Heart left ventricle (tissue), 7 donors: ENCODE measurements around a stretch of chr3.

DNA sequence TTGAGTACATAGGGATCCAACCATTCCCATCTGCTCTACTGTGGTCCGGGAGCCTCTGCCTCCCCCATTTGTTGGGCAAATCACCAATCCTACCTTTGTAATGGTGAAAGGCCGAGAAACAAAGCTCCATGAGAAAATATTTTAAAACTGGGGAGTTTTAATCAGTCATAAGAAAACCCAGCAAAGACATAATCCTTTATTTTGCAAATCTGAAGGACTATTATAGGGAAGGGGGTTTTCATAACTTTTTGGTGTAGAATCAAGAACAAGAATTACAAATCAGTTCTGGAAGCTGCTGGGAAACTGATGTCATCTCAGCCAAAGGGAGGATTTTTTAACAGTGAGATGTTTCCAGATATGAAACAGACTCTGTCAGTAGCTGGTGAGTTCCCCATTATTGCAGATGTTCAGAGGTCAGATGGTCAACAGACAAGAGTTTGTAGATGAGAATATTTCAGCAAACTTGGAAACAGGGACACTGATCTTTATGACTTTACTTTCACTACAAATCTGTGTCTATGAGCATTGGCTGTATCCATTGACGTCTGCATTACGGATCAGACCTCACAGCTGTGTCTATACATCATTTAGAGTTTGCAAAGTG lies 72.0 kb upstream of the LPP start:
- PRO-cap, 6 experiments: no peak in any of the 6 experiments
- RAMPAGE, long total RNA, 2 experiments: no peak in any of the 2 experiments
- RRBS: no CpG with 5 or more reads among the region's 4 CpGs

DNA sequence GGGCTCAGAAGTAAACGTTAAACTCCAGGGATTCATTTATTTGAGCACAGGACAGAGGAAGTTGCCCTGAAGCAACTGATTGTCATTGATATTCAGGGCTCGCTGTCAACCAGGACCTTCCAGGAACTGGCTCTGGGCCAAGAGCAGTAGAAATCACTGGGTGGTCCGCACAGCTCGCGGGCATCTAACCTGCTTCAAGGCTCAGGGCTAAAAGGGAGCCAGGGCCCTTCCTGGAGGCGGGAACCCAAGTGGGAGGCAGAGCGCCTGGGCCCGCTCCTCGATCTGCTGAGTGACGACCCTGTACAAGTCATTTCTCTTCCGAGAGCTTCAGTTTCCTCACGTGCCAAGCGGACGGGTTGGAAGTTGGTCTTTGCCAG lies 994 bp upstream of the LPP start:
- PRO-cap, 6 experiments: peak in 4 of 6 experiments; most common plus-strand start position 47 of the sequence (in 3); most common minus-strand start position 287 of the sequence (in 2)
- RAMPAGE, long total RNA, 2 experiments: no peak in any of the 2 experiments
- RRBS: no CpG with 5 or more reads among the region's 14 CpGs

DNA sequence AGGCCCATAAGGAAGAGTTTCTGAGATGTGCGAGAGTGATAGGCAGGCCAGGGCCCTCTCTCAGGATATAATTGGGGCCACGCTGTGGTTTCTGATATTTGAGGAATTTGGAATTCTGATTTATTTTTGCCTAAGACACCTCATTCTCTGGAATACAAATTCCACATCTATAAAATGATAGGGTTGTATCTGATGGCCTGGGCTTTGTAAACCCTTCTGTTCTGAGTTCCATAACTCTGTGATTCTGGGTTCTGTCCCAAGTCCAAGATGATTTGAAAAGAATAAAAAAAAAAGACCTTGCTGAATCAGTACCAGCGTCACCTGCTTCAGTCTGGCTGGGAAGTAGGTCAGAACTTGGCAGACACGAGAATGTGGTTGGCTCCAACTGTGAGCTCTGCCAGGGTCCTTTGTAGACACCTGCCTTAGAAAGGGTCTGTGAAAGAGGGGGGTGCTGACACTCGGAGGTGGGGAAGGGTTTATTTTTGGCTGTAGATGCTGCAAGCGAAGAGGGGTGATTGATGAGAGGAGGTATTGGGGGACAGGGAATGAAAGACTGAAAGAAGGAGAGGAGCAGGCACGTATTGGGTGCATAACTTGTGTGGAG lies 35.5 kb downstream of the LPP start:
- PRO-cap, 6 experiments: peak in 1 of 6 experiments; most common plus-strand start position 369 of the sequence (in 1); most common minus-strand start position 240 of the sequence (in 1)
- RAMPAGE, long total RNA, 2 experiments: no peak in any of the 2 experiments
- RRBS: no CpG with 5 or more reads among the region's 7 CpGs

GRCh38 chr3:188262687-188263608 lies 109.0 kb downstream of the LPP start:
- PRO-cap, 6 experiments: peak in 4 of 6 experiments; most common plus-strand start chr3:188263070 (in 3); most common minus-strand start chr3:188262923 (in 2)
- RAMPAGE, long total RNA, 2 experiments: no peak in any of the 2 experiments
- RRBS: 5% methylated on average over 3 of the region's 12 CpGs

DNA sequence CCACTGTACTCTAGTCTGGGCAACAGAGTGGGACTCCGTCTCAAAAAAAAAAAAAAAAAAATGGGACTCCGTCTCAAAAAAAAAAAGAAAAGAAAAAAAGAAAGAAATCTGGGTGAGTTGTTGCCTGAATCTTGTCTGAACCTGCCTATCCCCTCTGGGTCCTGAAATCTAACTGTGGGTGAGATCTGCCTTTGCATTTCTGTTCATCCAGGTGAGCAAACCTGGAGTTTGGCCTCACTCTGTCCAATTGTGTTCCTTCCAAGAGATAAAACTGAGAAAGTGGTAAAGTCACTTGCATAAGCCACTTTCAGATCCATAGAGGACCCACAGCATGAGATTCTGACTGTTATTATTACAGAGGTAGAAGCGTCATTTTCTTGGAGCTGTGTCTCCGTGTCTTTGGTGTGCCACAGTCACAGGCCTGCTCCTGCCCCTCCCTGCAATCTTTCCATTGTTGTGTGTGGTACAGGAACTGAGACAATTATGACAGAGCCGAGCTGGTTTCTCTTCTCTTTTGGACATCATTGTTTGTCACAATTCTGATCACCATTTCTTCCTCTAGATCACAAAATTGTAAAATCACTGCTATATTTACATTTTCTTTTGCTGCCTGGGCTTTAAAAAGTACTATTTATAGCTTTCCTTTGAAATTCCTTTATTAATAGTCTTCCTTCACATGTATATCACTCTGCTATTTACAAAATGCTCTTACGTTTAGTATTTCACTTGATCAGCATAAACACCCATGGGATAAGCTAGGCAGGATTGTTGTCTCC lies 236.0 kb downstream of the LPP start:
- PRO-cap, 6 experiments: peak in 1 of 6 experiments; most common plus-strand start position 480 of the sequence (in 1); most common minus-strand start position 390 of the sequence (in 1)
- RAMPAGE, long total RNA, 2 experiments: no peak in any of the 2 experiments
- RRBS: no CpG with 5 or more reads among the region's 6 CpGs

- PRO-cap, 6 experiments: no peak in any of the 6 experiments
- RAMPAGE, long total RNA, 2 experiments: no peak in any of the 2 experiments
- RRBS: no CpG with 5 or more reads among the region's 6 CpGs
These were observed 414.8 kb downstream of the LPP start for GRCh38 chr3:188568750-188569220.

DNA sequence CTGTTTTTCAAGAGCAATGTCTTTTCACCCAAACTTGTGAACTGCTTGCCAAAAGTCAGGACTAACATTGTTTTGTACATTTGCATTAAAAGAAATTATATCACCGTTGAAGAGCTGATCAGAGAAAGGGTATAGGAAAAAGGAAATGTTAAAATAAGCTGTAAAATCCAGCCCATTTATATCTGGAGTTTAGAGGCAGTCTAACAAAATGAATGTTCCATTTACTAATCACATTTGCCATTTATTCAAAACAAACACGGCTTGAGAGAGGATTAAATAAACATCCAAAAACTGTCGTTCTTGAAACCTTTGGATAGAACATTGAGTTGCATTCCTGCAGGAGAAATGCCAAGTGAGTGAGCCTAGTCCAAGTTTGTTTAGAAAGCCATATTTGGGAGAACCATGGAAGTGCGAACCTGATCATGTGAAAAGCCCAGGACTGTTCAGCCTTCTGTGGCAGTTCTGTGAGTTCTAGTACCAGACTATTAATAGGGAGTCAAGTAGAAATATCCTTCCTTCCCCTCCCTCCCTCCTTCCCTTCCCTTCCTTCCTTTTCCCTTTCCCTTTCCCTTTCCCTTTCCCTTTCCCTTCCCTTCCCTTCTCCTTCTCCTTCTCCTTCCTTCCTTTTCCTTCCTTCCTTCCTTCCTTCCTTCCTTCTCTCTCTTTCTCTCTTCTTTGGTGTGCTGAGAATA lies 470.3 kb downstream of the LPP start:
- PRO-cap, 6 experiments: peak in 1 of 6 experiments; most common plus-strand start position 456 of the sequence (in 1); most common minus-strand start position 320 of the sequence (in 1)
- RAMPAGE, long total RNA, 2 experiments: no peak in any of the 2 experiments
- RRBS: no CpG with 5 or more reads among the region's 4 CpGs

DNA sequence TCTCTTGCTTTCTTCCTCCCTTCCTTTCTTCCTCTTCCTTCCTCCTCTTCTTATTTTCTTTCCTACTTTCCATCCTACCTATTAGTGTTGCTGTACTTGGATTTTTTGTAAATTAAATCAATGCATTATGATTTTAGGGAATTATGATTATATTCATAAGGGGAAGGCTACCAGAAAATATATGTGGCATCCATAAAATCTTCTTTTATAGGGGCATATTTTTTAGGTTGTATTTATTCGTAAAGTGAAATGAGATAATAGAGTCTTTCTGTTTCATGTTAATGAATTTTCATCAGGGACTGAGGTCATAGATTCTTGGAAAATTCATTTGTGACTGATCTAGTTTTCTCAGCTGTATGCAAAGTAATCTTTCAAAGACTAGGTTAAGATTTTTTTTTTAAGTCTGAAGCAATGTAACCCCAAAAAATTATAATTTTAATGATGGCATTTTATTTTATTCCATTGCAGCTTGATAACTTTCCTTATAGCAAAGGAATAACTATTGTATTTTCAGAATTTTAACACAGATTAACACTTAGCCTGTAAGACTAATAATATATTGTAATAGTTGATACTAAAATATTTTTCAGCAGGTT lies 292.4 kb upstream of the TPRG1 start:
- PRO-cap, 6 experiments: no peak in any of the 6 experiments
- RAMPAGE, long total RNA, 2 experiments: no peak in any of the 2 experiments
- RRBS: no CpG with 5 or more reads among the region's 1 CpG

DNA sequence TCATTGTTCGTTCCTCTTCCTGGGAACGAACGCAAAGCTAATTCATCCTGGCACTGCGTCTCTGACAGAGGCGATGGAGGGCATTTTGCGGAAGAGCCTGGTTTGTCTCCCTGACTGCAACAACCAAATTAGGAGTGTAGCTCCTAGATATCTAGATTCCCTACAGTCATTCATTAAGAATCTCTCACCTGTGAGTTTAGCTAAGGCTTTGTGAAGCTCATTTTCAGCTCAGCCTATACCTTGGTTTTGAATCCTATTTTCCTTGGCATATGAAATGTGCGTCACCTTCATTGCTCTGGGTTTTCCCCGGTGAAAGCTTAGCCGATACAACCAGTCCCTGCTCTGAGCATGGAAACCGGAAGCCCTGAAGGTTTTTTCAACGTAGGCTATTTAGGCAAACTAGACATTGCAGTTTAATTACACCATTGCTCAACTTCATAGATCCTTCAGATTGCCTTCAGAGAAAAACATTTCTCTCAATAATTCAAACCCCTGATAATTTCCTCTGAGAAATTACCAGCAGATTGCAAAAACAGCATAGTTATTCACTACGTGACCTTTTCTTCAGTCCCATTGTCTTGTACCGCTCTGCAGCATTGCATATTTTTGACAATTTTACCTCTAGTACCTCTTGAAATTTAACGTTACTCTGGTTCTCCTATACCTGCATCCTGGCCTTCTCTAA lies 206.8 kb upstream of the TPRG1 start:
- PRO-cap, 6 experiments: no peak in any of the 6 experiments
- RAMPAGE, long total RNA, 2 experiments: no peak in any of the 2 experiments
- RRBS: 100% methylated on average over 2 of the region's 14 CpGs

DNA sequence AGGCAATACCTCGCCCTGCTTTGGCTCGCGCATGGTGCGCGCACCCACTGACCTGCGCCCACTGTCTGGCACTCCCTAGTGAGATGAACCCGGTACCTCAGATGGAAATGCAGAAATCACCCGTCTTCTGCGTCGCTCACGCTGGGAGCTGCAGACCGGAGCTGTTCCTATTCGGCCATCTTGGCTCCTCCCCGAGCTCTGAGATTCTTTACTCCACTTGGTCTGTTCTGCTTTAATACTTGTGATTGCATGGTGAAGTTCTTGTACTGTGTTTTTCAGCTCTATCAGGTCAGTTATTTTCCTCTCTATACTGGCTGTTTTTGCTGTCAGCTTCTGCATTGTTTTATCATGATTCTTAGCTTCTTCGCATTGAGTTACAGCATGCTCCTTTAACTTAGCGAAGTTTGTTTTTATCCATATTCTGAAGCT lies 148.7 kb upstream of the TPRG1 start:
- PRO-cap, 6 experiments: no peak in any of the 6 experiments
- RAMPAGE, long total RNA, 2 experiments: no peak in any of the 2 experiments
- RRBS: no CpG with 5 or more reads among the region's 16 CpGs

GRCh38 chr3:189119989-189120504 lies 51.7 kb upstream of the TPRG1 start:
- PRO-cap, 6 experiments: no peak in any of the 6 experiments
- RAMPAGE, long total RNA, 2 experiments: no peak in any of the 2 experiments
- RRBS: no CpG with 5 or more reads among the region's 2 CpGs

- PRO-cap, 6 experiments: no peak in any of the 6 experiments
- RAMPAGE, long total RNA, 2 experiments: no peak in any of the 2 experiments
- RRBS: no CpG with 5 or more reads among the region's 7 CpGs
These were observed 137.9 kb downstream of the TPRG1 start for GRCh38 chr3:189309434-189310258.

- PRO-cap, 6 experiments: peak in 1 of 6 experiments; most common minus-strand start chr3:190515054 (in 1)
- RAMPAGE, long total RNA, 2 experiments: no peak in any of the 2 experiments
- RRBS: no CpG with 5 or more reads among the region's 5 CpGs
These were observed 1.0 kb downstream of the IL1RAP start for GRCh38 chr3:190514976-190515241.

- PRO-cap, 6 experiments: no peak in any of the 6 experiments
- RAMPAGE, long total RNA, 2 experiments: no peak in any of the 2 experiments
- RRBS: no CpG with 5 or more reads among the region's 12 CpGs
These were observed 19.5 kb downstream of the IL1RAP start for GRCh38 chr3:190533258-190534005.

DNA sequence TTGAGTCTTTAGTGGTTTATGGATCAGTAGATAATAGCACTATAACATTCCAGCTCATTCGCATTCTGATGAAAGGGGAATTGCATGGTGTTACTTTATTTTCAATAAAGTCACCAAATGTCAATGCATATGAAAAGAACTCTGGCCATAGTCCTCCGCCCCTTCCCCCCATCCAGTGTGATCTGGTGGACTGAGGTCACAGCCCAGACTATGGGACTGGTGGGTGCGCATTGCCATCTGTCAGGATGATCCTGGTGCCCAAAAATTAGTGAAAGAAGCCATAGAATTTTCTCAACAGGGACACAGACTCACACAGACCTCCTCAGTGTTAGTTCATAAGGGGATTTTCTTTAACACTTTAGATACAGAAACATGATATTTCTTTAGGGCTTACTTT lies 33.2 kb downstream of the IL1RAP start:
- PRO-cap, 6 experiments: no peak in any of the 6 experiments
- RAMPAGE, long total RNA, 2 experiments: no peak in any of the 2 experiments
- RRBS: no CpG with 5 or more reads among the region's 3 CpGs

DNA sequence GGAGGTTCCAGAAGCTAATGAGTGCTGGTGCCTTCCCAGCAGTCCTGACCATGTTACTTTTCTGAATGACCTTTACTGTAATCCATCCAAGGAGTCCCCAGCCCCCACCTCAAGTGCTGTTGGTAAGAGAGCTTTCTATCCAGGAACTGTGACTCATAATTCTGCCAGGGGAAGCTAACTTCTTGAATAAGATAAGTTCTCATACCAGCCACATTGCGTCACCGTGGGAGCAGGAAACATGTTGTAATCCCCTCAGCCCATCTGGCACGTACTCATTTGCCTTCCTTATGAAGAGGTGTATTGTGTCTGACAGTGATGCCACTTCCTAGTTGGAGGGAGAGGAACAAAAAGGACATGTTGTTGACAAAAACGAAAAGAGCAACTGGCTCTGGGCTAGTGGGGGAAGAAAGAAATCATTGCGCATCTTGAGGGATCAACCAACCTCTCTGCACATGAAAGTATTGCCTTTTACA lies 52.5 kb downstream of the IL1RAP start:
- PRO-cap, 6 experiments: peak in 1 of 6 experiments; most common minus-strand start position 155 of the sequence (in 1)
- RAMPAGE, long total RNA, 2 experiments: no peak in any of the 2 experiments
- RRBS: no CpG with 5 or more reads among the region's 5 CpGs

GRCh38 chr3:190574514-190575092 lies 60.7 kb downstream of the IL1RAP start:
- PRO-cap, 6 experiments: no peak in any of the 6 experiments
- RAMPAGE, long total RNA, 2 experiments: no peak in any of the 2 experiments
- RRBS: no CpG with 5 or more reads among the region's 2 CpGs

DNA sequence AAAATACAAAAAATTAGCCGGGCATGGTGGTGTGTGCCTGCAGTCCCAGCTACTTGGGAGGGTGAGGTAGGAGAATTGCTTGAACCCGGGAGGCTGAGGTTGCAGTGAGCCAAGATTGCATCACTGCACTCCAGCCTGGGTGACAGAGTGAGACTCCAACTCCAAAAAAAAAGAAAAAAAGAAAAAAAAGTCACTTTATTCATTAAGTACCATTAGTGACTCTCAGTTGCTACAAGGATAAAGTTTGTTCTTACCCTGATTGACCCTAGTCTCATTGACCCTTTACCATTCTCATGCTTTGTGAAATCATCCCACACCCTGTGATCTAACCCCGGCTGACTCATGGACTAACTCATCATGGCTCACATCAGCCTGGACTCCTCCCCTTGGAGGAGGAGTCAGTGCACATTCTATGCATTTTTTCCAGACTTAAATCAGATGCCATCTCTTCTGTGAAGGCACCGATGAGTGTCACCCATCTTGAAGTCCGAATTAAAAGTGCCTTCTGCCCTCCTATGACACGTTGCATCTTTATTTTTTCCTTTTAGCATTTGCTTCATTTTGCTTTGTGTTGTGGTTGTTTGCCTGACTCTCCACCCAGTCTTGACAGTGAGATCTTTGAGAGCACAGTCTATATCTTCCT lies 71.9 kb downstream of the IL1RAP start:
- PRO-cap, 6 experiments: peak in 1 of 6 experiments; most common minus-strand start position 276 of the sequence (in 1)
- RAMPAGE, long total RNA, 2 experiments: no peak in any of the 2 experiments
- RRBS: no CpG with 5 or more reads among the region's 6 CpGs

DNA sequence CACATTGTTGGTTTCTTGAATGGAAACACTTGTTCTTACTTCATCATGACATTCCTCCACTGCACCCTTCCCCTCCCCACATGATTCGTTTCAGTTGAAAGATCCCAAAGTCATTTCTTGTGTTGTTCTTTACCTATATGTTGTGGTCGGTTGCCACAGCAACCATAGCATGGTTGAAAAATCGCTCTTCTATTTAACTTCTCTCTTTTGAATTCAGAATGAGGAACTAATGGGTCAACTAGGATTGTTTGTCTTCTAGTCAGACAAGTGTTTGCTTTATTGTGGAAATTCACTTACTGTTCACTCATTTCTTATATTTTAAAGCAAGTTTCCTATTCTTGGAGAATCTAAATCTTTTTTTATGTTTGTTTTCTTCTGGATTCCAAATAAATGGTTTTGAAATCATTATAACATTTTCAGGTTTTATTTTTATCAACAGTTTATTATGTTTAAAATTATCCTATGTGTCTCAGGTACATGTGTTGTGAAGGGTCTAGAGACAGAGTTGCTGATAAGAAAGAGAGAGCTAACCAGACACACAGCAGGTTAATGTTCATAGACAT lies 103.5 kb downstream of the IL1RAP start:
- PRO-cap, 6 experiments: no peak in any of the 6 experiments
- RAMPAGE, long total RNA, 2 experiments: no peak in any of the 2 experiments
- RRBS: no CpG with 5 or more reads among the region's 3 CpGs

GRCh38 chr3:190964800-190965786 lies 102.6 kb upstream of the GMNC start:
- PRO-cap, 6 experiments: no peak in any of the 6 experiments
- RAMPAGE, long total RNA, 2 experiments: no peak in any of the 2 experiments
- RRBS: no CpG with 5 or more reads among the region's 40 CpGs